ENCODE measurements around the gene VPS13C.

- PRO-cap: no peak
Observed at GRCh38 chr15:60735252-60735817, 256.4 kb upstream of the ICE2 start.

GRCh38 chr15:60844931-60845385 is 366.0 kb upstream of the ICE2 start:
- PRO-cap: no peak

DNA sequence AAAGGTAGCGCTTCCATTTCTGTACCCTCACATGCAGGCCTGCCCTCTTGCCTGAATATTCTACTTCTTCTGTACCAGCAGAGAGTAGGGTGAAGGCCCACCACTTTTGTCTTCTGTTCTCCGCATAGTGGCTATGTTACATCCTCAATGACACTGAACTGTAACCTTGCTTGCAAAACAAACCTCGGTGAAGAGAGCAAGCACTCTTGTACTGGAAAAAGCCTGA is 151.4 kb downstream of the RORA start:
- PRO-cap: no peak

DNA sequence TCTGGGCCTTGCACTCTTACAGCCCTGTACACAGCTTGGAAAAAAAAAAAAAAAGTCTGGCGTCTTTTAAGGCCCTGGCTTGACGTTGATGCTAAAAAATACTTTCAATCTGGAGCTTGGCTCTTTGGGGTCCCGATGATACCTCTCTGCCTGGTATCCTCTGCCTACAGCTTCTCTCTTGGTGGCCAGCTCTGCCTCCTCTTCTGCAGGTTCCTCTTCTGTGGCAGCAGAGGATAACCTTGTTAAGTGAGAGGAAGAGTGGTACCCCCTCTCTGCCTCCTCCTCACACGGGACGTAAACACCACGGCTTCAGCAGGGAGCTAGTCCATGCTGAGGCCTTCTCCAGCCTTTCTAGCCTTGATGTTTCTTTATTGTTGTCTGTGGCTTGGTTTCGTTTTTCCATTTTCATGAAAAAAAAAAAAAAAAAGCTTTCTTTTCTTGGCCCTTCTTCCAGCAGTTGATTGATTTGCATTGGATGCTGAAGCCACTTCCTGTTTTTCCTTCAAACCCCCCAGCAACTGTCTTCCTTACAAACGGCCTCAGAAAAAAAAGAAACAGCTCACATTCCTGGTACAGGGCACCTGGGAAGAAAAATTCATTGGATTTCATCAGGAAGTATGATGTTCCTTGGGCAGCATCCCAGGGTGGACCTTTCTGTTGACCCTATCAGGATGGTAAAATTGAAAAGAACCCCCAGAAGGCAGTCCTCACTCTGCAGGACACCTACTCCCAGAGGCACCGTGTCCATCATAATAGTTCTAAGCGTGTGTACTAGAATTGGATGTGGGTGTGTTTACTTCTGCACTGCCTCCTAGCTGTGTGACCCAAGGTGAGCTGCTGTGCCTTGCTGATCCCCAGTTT is 59.6 kb downstream of the RORA start:
- PRO-cap: no peak

DNA sequence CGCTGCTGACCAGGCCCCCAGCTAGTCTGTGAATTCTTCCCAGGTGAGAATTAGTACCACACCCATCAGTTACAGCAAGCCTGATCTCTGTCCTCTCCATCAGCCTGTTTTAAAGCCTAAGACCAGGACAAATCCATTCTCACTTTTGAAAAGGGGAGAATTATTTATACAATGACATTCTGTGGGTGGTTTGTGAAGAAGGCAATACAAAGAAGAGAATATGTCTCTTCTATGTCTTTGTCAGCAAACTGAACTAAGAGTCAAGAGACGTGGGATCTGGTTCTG is 160.3 kb upstream of the RORA start:
- PRO-cap: no peak

GRCh38 chr15:62059296-62059599 is 999 bp downstream of the VPS13C start:
- PRO-cap: no peak

DNA sequence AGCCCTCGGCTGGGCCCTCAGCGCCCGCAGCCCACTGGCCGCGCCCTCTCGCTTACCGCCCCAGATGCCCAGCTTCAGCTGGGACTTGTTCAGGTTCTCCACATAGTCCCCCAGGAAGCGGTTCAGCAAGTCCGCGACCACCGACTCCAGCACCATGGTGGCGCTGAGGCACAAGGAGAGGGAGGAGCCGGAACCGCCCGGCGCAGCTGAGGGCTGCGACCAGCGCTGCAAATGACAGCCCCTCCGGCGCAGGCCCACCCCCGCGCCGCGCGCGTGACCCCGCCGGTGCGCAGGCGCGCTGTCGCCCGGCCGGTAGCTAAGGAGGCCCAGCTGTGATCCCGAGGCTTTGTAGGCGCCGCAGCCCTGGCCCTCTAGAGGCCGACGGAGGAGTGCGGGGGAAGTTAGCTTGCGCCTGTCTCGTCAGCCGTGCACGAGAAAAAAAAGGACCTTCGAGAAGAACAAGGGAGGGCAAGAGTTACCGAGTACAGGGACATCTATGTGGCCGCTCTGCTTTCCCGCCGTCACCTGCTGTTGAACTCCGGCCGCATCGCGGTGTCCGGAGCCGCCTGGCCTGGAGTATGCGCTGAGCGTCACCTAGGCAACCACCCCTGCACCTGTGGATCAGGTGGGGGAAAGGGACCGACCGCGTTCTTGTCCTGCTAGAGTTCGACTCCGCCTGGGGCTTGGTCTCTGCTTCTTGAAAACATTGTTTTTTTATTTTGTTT is at the start of gene VPS13C:
TSS of gene VPS13C (minus strand) at position 229 of the 725 bp plus-strand sequence.
- PRO-cap: bidirectional peak, plus-strand start at position 319 of the sequence, minus-strand start at position 208 of the sequence; bidirectional peak, plus-strand start at position 617 of the sequence, minus-strand start at position 551 of the sequence

DNA sequence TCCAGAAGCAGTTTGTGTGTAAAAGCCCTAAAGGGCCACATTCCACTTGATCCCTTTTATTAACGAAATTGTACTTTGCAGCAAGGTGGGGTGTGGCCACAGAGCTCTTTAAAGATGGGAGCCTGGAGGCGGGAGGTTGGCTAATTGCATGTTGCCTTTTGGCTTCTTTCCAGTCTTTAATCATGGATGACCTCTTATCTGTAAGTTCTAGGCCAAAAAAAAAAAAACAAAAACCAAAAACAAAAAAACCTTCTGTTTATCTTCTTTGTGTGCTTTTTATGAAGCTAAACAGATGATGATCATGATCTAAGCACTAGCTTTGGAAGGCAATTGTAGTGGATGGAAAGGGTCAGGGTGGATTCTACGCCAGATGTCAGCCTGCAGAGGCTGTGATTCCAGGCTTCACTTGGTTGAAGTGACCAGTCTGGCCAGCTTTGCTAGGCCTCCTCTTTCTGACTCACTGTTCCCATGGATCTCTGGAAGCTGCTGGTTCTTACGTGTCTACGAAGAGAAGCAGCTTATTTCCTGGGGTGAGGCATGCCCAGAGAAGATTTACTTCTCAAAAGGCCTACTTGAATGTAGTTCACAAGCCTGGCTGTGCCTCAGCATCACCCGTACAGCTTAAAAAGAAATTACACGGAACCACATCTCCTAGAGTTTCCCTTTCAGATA is 105.5 kb downstream of the TLN2 start:
- PRO-cap: unidirectional peak, minus-strand start at position 417 of the sequence

DNA sequence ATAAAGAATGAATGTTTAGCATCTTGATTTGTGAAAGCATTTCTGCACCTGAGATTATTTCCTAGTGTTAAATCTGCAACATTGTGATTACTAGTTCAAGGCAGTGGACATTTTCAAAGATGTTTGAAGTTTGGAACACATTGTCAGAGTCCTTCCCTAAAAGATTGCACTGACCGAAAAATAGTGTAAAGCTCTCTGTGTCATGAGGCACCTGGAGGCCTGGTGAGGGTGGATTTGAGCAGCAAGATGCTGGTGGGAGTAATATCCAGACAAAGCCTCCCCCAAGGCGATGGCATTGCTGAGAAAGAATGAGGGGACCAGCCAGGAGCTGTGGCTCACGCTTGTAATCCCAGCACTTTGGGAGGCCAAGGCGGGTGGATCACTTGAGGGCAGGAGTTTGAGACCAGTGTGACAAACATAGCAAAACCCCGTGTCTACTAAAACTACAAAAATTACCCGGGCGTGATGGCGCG is 176.9 kb downstream of the TLN2 start:
- PRO-cap: no peak

- PRO-cap: no peak
Observed at GRCh38 chr15:62658486-62658938, 268.2 kb downstream of the TLN2 start.

- PRO-cap: no peak
Observed at GRCh38 chr15:62674948-62675437, 284.6 kb downstream of the TLN2 start.

GRCh38 chr15:62753499-62754576 is 288.7 kb upstream of the TPM1 start:
- PRO-cap: no peak

- PRO-cap: no peak
Observed at GRCh38 chr15:62898881-62899570, 143.5 kb upstream of the TPM1 start.

- PRO-cap: unidirectional peak, plus-strand start at chr15:63048023; bidirectional peak, plus-strand start at chr15:63048188, minus-strand start at chr15:63048086; bidirectional peak, plus-strand start at chr15:63048455, minus-strand start at chr15:63048314
Observed at GRCh38 chr15:63047867-63048739, 5.6 kb downstream of the TPM1 start.

DNA sequence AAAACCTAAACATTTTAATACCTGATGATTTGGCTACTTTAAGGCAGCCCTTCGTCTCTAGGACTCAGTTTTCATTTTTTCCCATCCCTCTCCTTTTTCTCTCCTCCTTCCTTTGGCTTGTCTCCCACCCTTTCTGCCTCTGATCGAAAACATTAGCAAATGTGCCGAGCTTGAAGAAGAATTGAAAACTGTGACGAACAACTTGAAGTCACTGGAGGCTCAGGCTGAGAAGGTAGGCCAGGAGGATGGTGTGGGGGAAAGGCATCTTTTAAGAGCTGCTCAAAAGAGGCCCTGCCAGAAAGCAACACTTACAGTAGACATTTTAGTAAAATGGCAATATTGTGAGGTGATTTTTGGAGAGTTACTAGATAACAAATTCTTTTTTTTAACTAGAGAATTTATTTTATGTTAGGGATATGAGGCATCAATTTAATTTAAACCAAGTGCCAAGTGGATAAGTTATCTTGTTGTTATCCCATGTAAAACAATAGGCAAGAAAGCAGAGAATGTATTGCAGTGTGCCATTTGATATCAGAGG is 19.1 kb downstream of the TPM1 start:
- PRO-cap: no peak

DNA sequence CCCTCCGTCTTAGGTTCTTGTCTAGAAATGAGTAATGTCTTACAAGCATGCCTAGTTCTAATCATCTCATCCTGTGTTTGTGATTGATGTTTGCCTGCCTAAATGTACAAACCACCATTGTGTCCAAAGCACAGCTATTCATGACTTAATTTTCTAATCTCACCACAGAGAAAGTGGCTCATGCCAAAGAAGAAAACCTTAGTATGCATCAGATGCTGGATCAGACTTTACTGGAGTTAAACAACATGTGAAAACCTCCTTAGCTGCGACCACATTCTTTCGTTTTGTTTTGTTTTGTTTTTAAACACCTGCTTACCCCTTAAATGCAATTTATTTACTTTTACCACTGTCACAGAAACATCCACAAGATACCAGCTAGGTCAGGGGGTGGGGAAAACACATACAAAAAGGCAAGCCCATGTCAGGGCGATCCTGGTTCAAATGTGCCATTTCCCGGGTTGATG is 28.4 kb downstream of the TPM1 start:
- PRO-cap: no peak

- PRO-cap: bidirectional peak, plus-strand start at chr15:63122564, minus-strand start at chr15:63122408
Observed at GRCh38 chr15:63121940-63122879, 549 bp downstream of the LACTB start.

DNA sequence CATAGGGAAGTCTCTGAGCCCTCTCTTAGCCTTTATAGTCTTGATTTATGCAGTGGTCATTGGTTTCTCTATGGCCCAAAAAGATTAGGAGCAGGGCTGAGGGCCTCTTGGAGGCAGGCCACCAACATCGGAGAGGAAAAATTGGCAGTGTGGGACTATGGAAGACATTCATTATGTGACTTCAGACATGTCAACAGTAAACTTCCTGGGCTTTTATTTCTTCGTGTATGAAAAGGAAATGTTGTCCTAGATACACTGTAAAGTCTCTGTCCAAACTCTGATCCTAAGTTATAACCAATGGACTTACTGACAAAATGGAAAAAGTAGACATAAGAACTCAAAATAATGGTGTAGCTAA is 13.5 kb downstream of the RAB8B start:
- PRO-cap: no peak

DNA sequence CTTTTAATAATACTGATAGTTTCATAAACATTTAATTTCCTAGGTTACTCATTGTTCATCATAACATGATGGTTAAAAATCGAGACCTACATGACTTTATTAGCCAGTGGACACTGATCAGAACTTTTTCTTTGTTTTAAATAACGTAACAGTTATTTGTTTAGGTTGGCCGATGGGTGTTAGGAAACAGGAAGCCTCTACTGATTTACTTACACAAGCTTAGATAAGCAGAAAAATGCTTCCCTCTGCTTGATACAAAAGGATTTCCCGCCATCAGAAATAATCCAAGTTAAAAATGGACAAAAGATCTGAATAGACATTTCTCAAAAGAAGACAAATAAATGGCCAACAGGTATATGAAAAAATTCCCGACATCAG is 16.6 kb upstream of the APH1B start:
- PRO-cap: no peak

GRCh38 chr15:63351218-63351734 is 30.4 kb downstream of the CA12 start:
- PRO-cap: unidirectional peak, minus-strand start at chr15:63351378